ENCODE results near the gene POTEF.

DNA sequence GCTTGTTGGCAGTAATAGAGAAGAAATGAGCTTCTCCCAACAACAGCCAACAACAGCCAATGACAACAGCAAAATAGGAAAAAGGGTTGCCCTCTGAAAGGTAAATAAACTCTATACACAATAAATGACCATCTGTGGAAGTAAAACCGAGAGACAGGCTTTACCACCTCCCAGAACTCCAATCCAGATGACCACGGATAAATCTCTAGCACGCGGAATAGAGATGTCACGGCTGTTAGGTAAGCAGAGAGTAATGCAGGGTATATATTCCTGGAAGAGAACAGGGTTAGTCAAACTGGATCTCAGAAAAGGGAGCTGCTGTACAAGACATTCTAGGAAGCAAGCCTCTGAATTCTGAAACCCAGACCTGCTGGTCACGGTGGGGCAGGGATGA is 4.9 kb upstream of the CYP27C1 start:
- PRO-cap: unidirectional peak, plus-strand start at position 293 of the sequence
- RAMPAGE, long total RNA, 2 experiments: no peak in any of the 2 experiments

GRCh38 chr2:127246884-127247259 is 26.8 kb upstream of the CYP27C1 start:
- PRO-cap: no peak
- RAMPAGE, long total RNA, 2 experiments: no peak in any of the 2 experiments

GRCh38 chr2:127302205-127302766 is 8.3 kb upstream of the ERCC3 start:
- PRO-cap: no peak
- RAMPAGE, long total RNA, 2 experiments: no peak in any of the 2 experiments

DNA sequence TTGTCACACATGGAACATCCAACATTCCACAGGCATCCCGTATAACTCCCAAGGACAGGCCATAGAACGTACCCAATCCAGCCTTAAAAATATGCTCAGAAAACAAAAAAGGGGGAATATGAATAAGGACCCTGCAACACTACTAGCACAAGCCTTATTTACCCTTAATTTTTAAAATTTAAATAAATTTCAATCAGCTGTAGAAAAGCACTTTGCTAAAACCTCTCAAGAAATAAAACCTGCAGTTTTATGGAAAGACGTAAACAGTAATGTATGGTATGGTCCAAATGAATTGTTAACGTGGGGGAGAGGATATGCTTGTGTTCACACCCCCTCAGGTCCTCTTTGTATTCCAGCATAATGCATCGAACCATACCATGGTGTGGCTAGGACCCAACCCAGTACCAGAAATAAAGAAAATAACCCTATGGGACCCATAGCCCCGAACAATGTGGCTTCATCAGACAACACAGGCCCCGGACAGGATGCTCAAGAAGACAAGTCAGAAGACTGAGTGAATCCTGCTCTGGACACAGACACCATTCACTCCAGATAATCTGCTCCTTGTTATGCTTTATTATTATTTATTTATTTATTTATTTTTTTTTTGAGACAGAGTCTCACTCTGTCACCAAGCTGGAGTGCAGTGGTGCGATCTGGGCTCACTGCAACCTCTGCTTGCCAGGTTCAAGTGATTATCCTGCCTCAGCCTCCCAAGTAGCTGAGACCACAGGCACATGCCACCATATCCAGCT is 12.8 kb downstream of the MAP3K2 start:
- PRO-cap: no peak
- RAMPAGE, long total RNA, 2 experiments: no peak in any of the 2 experiments

GRCh38 chr2:127388084-127388406 is 270 bp upstream of the MAP3K2 start:
- PRO-cap: bidirectional peak, plus-strand start at chr2:127388246, minus-strand start at chr2:127387975
- RAMPAGE, long total RNA, 2 experiments: start-site peak on the plus strand in 1 of 2 experiments, at chr2:127388184-127388255 at its widest, 58 reads per replicate

- PRO-cap: no peak
- RAMPAGE, long total RNA, 2 experiments: no peak in any of the 2 experiments
Observed at GRCh38 chr2:127561877-127562213, 26.4 kb downstream of the MYO7B start.

DNA sequence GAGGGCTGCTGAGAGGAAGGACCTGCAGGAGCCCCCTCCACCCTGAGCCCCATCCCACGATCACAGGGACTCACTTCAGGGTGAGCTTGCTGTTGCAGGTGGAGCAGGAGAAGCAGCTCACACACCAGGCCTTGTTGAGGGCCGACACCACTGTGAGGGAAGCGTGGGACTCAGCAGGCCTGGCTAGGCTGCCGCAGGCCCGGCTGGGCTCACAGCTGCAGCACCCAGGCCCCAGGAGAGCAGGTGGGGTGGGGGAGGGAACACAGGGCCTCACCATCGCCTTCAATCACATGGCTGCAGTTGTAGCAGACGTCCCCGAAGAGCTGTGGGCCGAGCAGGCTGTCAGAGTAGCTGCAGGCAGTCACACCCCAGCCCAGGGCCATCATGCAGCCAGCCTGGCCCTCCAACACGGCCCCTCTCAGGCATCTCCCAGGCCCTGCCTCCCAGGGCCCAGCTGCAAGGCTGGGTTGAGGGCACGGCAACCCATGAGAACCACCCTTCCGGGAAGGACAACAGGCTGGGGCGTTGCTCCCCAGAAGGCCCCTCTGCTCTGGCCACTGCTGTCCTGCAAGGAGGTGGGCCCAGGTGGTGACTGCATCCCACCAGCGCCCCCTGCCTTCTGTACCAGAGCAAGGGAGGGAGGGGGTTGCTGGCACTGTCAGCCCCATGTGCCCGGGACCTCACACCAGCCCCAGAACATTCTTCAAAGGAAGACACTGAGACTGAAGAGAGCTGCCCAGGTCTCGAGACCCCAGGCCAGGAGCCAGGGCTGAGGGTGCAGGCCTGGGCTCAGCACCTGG is 5.8 kb upstream of the GPR17 start:
- PRO-cap: no peak
- RAMPAGE, long total RNA, 2 experiments: no peak in any of the 2 experiments

DNA sequence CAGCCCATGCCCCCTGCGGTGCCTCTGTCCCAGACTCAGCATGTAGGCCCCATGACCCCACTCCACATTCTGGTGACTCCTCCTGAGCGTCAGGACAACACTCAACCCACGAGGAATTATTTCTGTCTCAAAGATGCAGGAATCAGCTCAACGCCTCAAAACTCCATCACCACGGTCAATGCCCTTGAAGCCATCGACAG is 1.5 kb upstream of the GPR17 start:
- PRO-cap: no peak
- RAMPAGE, long total RNA, 2 experiments: no peak in any of the 2 experiments

- PRO-cap: unidirectional peak, plus-strand start at chr2:127674339; unidirectional peak, plus-strand start at chr2:127674349
- RAMPAGE, long total RNA, 2 experiments: no peak in any of the 2 experiments
Observed at GRCh38 chr2:127674033-127674695, 1.2 kb downstream of the LIMS2 start.

- PRO-cap: no peak
- RAMPAGE, long total RNA, 2 experiments: no peak in any of the 2 experiments
Observed at GRCh38 chr2:127873748-127874383, 11.9 kb downstream of the AMMECR1L start.

DNA sequence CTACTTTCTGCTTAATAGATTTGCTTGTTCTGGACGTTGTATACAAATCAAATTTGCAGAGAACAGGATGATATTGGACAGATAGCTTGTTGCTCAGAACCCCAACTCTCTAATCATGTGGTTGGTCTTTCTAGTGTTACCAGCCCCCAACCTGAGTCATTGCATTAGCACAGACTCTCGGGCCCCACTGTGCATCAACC is 55.7 kb downstream of the UGGT1 start:
- PRO-cap: no peak
- RAMPAGE, long total RNA, 2 experiments: no peak in any of the 2 experiments

DNA sequence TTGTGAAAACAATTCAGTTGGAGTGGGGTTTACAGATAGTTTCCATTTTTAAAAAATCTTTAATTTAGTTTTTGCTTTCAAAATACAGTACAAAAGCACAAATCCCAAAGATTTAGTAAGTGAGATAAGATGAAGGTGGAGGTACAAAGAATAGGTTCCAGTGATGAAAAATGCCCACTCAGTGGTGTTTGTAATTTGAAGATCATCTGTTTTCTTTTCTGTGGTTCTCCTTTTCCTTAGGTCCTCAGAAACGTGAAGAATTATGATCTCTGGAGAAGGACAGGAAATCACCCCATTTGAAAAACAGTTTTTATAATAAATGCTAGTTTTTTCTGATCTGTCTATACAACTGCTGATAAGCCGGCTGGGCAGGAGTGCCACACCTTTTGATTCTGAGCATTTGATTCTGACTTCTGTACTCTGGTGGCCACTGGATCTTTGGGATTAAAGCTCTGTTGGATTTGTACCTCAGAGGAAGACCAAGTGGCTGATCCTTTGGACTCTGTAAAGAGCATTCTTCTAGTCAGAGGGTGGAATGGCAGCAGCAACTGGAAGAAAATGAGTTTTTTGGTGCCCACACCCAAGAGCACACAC is 98.6 kb downstream of the UGGT1 start:
- PRO-cap: no peak
- RAMPAGE, long total RNA, 2 experiments: no peak in any of the 2 experiments

DNA sequence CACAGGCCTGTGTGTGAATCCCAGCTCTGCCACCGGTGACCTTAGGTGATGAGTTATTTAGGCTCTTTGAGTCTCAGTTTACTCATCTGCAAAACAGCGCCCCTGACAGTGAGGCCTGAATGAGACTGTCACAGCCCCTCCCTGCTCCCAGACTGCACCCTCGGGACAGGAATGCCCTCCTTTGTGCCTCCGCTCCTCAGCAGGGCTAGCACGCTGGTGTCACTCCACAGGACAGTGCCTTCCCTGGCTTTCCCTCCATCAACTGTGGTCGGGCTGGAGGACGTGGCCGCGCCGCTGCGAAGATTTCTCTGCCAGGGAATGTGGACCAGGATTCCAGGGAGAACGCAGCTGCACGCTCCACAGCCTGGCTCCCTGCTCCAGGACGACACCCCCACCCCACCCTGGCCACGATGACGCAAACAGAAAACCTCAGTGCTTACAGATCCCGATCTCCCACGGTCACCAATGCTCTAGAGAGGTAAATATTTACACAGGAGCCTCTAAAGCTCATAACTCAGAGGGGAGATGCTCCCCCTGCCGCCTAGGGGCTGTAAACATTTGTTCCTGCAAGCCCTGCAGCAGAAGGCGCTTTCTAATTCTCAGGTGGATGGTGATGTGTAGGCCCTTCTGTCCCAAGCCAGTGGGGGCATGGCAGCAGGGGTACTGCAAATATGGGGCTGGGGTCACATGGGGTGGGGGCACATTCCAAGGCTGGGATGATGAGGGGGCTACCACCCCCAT is 12.5 kb downstream of the HS6ST1 start:
- PRO-cap: bidirectional peak, plus-strand start at position 557 of the sequence, minus-strand start at position 371 of the sequence
- RAMPAGE, long total RNA, 2 experiments: no peak in any of the 2 experiments

GRCh38 chr2:128314095-128314571 is 4.5 kb downstream of the HS6ST1 start:
- PRO-cap: no peak
- RAMPAGE, long total RNA, 2 experiments: no peak in any of the 2 experiments

- PRO-cap: no peak
- RAMPAGE, long total RNA, 2 experiments: no peak in any of the 2 experiments
Observed at GRCh38 chr2:128595069-128595580, 276.5 kb upstream of the HS6ST1 start.

GRCh38 chr2:129192735-129193547 is 786.5 kb upstream of the RAB6C start:
- PRO-cap: no peak
- RAMPAGE, long total RNA, 2 experiments: no peak in any of the 2 experiments

GRCh38 chr2:129483358-129483666 is 496.2 kb upstream of the RAB6C start:
- PRO-cap: no peak
- RAMPAGE, long total RNA, 2 experiments: no peak in any of the 2 experiments

DNA sequence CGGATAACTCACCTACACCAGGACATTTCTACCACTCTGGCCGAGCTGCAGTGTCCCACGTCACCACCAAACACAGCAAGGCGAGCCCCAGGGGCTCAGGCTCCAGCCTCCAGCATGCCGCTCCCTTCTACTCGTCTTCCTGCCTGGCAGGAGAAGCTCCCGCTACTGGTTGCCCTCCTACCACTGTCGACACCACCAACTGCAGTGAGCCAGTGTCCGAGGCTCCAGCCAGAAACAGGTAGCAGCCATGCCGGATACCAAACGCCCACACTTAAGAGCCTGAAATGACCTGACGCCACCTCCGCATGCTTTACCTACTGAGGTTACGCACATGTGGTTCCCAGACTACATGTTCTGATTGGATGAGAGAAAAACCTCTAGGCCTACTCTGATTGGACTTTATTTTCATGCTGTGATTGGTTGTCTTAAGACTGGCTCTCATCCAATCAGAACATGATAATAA is at the start of gene POTEF:
POTEF (minus strand) TSS at position 163 of the 463 bp plus-strand sequence.
- PRO-cap: no peak
- RAMPAGE, long total RNA, 2 experiments: start-site peak on the minus strand in 1 of 2 experiments, centred at position 281 of the sequence, 21 reads per replicate

GRCh38 chr2:130189994-130191058 is 7.9 kb downstream of the TUBA3E start:
- PRO-cap: no peak
- RAMPAGE, long total RNA, 2 experiments: no peak in any of the 2 experiments

DNA sequence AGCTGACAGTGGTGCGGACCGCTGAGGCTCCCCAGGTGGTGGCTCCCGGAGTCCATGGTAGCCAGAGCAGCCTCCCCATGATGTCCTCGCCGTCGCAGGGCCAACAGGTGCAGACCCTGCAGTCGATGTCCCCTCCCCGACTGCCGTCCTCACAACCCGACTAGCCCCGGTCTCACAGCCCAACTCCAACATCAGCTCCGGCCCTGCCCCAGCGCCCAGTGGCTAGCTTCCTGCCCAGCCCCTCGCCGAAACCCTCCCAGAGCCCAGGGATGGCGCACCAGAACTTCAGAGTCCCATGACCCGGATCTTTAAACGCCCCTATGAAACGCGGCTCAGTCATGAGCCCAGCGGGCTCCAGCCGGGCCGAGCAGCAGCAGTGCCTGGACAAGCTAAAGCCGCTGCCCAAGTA is 53.7 kb upstream of the TUBA3E start:
- PRO-cap: no peak
- RAMPAGE, long total RNA, 2 experiments: no peak in any of the 2 experiments